Colon Carcinoma Metastatic in the Lung (tissue), 2 donors: ENCODE results near the gene SDC3.

DNA sequence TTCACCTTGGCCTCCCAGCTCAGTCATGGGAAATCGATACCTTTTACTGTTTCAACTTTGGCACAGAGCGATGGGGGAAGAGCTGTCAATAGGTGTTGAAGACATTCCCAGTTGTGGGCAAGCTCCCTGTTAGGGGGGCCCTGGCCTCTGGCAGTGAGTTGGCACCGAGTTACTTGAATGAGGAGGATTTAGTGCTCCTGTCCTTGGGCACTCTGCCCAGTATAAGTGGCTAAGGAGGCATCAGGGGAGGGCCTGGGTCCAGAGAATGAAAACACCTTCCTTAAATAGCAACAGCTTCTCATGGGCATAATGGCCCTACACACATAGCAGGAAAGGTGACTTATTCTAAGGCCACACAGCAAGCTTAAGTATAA lies 664.4 kb downstream of the PTPRU start:
- PRO-cap, 2 experiments, result no peak in any of the 2 experiments

- PRO-cap, 2 experiments, result no peak in any of the 2 experiments
Measured at GRCh38 chr1:30253634-30253920, 469.8 kb downstream of the MATN1 start.

- PRO-cap, 2 experiments, result no peak in any of the 2 experiments
Measured at GRCh38 chr1:30727701-30728151, 4.3 kb upstream of the MATN1 start.

- PRO-cap, 2 experiments, result no peak in any of the 2 experiments
Measured at GRCh38 chr1:30735018-30735701, 11.8 kb upstream of the MATN1 start.

DNA sequence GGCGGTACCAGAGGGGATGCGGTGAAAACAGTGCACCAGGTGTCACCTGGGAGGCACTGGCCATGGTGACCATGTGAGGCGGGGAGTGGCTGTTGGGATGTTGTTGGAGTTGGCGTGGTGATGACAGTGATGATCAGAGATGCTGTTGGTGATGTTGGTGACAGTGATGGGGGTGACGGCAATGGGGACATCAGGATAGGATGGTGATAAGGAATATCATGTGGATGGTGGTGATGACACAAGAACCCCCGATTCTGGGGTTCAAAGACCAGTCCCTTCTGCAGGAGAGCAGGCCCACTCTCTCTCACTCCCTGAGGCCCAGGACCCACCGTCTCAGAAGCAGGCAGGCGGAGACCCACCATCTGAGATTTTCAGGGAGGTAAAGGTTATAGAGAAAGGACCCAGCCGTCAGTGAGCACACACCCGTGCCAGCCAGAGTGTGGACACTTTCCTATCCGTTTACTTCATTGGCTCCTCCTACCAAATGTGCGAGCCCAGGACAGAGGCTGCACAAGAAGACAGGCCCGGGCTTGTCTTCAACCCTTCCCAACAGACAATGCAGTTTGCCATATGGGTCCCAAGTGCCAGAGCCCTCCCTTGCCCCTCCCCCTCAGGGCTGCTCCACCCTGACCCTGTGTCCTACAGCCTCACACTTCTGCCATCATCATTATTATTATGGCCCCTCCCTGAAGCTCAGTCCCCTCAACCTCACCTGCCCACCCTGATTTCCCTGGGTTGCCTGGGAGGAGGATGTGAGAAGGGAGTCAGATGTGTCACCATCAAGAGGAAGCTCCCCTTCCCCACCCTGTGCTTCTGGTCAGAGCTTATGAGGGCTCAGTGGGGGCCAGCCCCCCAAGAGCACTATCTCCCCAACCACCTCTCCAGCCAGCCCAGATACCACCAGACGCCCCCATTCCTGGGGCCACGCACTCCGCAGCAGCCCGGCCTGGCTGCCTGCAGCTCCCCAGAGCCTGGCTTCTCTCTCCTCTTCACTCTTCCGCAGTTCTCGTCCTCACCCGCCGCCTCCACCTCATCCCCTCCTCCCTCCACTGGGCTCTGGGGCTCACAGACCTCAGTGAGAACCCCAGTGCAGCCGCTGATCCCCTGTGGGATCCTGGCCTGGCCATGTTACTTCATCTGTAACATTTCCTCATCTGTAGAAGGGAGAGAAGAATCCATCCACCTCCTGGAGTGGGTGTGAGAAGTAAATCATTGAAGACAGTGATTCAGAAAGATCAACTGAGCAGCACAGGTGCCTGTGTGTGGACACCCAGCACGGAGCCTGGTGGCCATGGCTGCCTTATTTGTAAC lies 9.4 kb downstream of the LAPTM5 start:
- PRO-cap, 2 experiments, result no peak in any of the 2 experiments

DNA sequence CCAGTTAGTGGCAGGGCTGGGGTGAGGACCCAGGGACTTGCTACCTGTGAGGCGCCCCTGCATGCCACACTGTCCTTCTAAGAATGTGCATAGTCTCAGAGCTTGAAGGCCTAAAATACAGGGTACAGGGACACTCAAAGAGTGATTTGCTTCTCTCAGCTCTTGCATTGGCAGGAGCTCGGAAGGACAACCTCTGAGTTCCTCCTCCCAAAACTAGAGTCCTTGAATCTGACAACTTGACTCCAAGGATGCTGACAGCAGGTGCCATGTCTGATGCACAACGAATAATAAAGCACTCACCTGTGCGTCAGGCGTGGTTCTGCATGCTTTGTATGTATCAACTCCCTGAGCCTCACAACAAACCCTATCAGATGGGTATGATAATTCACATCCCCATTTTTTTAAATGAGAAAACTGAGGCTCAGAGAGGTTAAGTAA lies 1.5 kb downstream of the LAPTM5 start:
- PRO-cap, 2 experiments, result no peak in any of the 2 experiments

DNA sequence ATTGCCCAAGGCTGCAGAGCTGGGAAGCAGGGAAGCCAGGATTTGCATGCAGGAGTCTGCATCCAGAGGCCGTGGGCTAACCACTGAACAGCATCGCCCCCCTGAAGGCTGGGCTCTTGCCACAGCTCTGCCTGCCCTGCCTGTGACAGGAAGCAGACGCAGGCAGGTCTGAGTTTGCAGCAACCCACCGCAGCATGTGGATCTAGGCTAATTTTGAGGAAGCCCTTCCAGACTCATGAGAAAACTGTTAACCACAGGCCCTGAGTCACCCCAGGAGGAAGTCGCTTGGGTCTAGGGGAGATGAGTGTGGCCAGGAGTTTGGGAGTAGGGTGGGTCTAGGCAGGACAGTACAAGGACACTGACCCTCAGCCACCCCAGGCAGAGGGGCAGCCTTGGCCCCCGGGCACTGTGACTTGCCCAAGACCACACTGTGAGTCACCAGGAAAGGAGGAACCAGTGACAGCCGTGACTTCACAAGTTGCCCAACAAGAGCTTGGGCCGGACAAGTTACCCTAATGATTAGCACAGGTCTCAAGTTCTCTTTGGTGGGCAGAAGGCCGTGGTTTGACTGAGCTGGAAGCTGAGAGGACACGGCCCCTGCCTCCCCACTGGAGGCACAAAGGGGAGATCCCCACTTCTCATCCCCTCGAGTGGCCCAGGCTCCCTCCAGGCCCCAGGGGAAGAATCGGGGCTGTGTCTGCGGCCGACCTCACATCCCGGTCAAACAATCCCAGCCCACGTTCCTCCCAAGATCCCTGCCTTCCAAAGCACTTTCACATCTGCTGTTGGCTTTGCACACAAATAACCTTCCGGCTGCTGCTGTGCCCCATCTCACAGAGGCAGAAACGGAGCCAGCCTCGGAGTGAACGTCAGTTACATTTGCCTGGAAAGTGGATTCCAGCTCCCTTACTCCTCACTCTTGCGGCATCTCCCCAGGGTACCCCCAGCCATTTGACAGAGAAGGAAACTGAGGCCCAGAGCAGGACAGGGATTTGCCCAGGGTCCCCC lies 736 bp downstream of the LAPTM5 start:
- PRO-cap, 2 experiments, result peak in 2 of 2 experiments; most common plus-strand start position 321 of the sequence (in 1); most common minus-strand start position 144 of the sequence (in 1)

DNA sequence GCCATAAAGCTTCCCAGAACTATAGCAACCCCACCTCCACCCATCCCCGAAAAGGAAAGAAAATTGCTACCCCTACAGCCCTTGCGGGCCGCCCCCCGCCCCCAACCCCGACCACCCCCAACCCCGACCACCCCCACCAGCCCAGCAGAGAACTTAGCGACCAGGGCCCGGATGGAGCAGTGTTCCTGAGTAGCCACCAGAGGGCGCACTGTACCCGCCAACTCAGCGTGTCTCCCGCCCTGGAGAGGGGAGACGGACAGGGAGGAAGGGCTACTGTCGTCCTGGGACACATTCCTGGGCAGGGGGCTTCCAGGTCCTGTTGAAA lies 24.7 kb upstream of the LAPTM5 start:
- PRO-cap, 2 experiments, result no peak in any of the 2 experiments

DNA sequence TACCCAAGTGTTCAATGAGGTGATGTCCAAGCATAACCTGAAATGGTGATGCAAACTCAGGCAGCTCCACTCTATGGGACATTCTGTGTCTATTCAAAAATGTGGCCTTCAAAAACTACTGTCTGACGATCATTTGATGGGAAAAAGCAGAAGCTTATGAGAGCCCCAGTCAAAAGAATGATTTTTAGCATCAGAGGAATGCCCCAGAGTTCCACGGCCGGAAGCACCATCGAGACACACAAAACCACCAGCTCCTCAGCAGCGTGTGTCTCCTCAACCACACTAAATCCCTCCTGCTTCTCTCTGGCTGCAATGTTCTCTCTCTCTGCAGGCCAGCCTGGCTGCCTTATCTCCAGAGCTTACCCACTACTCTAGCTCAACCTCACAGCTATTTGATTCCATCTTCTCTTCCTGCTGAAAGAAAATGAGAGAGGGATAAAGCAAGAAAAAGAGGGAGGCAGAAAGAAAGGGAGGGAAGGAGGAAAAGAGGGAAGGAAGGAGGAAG lies 33.3 kb upstream of the LAPTM5 start:
- PRO-cap, 2 experiments, result no peak in any of the 2 experiments

GRCh38 chr1:30908325-30909567 lies at the start of gene SDC3:
SDC3 (minus strand) TSS chr1:30908758.
- PRO-cap, 2 experiments, result peak in 2 of 2 experiments; most common plus-strand start chr1:30908950 (in 1); most common minus-strand start chr1:30908702 (in 1)

DNA sequence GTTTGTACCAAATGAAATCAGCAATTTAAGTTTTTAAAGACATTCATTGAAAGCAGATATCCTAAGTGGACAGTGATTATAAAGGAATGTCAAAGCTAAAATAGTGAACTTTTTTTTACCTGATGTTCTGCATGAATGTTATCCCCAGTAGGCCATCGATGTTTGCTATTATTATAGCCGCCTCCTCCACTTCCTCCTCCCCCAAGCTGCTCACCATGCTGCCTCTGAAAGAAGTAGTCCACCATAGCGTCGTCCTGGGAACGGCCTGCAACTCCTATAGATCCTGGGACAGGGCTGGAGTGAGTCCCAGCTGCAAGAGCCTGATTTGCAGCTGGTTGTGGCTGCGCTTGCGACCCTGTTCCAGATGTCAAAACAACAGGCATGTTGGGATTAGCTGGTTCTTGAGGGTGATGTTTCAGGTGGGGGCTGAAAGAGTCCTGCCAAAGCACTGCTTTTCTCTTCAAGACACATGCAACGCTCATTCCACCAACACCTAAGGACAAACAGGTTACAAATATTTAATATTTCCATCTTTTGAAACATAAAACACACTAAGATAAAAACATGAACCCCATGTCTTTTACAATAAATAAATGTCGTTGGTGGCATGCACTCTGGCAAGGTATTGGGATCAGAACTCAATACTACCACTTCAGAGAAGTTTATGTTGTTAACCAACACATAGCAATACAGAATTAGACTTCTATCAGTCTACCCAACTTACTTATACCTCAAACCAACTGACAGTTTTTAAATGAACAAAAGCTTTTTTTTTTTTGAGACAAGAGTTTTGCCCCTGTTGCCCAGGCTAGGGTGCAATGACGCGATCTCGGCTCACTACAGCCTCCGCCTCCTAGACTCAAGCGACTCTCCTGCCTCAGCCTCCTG lies 6.2 kb downstream of the PUM1 start:
- PRO-cap, 2 experiments, result no peak in any of the 2 experiments

GRCh38 chr1:31373474-31374284 lies 803 bp upstream of the FABP3 start:
- PRO-cap, 2 experiments, result peak in 2 of 2 experiments; most common plus-strand start chr1:31373870 (in 1); most common minus-strand start chr1:31373733 (in 2)

GRCh38 chr1:31409930-31410534 lies 3.0 kb upstream of the SERINC2 start:
- PRO-cap, 2 experiments, result no peak in any of the 2 experiments

GRCh38 chr1:31413661-31414457 lies 846 bp downstream of the SERINC2 start:
- PRO-cap, 2 experiments, result peak in 2 of 2 experiments; most common plus-strand start chr1:31413805 (in 1); most common minus-strand start chr1:31413742 (in 2)

GRCh38 chr1:31476950-31477342 lies 63.9 kb downstream of the SERINC2 start:
- PRO-cap, 2 experiments, result no peak in any of the 2 experiments

DNA sequence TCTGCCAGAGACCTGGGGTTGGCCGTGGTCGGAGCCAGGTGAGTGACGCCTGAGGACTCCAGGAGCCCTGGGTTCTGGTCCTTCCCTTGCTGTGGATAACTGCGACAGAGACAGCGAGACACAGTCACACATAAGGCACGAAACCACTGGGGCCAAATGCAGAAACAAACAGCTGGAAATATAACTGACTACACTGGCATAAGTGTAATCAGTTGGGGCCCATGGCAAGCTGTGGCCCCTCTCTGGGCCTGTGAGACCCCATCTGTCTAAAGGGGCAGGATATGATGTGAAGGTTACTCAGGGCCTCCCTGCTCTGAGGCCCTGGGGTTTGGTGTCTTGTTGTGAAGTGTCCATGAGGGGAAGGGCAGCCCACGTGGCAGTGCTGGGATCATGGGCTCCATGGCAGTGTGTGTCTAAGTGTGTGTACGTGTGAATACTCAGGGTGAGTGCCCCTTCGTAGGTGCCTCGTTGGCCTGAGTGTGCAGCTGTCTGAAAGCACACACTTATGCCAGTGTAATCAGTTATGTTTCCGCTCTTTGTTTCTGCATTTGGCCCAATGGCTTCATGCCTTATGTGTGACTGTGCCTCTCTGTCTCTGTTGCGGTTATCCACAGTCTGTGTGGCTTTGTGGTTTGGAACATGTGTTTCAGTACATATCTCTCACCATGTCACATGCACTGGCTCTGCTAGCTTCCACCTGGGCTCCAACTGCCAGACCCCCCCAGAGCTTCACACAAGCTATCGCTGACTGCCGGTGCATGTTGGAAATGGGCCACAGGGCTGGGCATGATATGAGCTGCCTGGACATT lies 70.6 kb upstream of the TINAGL1 start:
- PRO-cap, 2 experiments, result no peak in any of the 2 experiments

GRCh38 chr1:31514965-31515923 lies 61.1 kb upstream of the TINAGL1 start:
- PRO-cap, 2 experiments, result no peak in any of the 2 experiments

- PRO-cap, 2 experiments, result peak in 2 of 2 experiments; most common minus-strand start chr1:31577895 (in 2)
Measured at GRCh38 chr1:31577178-31578392, 1.3 kb downstream of the TINAGL1 start.

DNA sequence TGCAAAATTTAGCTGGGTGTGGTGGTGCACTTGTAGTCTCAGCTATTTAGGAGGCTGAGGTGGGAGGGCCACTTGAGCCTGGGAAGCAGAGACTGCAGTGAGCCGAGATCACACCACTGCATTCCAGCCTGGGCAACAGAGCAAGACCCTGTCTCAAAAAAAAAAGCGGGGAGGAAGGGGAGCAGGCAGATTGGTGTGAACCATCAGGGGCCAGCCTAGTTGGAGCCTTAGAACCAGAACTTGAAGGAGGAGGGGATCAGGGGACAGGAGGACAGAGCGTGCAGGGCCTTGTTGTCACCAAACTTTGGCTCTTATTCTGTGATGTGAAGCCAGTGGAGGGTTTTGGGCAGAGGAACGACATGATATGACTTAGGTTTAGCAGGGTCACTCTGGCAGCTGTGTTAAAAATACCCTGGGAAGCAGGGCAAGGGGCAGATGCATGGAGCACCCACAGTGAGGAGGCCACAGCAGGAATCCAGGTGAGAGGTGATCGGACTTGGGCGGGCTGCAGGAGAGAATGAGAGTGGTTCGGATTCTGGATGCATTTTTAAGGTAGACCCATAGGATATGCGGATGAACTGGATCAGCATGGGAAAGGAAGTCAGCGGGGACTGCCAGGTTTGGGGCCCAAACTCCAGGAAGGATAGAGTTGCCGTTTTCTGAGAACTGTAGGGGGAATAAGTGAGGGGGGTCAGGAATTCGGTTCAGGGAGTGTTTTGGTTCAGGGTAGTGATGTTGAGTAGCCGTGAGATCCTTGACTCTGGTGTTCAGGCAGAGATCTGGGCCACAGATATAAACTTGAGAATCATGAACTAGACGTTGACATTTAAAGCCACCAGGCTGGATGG lies 6.1 kb downstream of the TINAGL1 start:
- PRO-cap, 2 experiments, result no peak in any of the 2 experiments

DNA sequence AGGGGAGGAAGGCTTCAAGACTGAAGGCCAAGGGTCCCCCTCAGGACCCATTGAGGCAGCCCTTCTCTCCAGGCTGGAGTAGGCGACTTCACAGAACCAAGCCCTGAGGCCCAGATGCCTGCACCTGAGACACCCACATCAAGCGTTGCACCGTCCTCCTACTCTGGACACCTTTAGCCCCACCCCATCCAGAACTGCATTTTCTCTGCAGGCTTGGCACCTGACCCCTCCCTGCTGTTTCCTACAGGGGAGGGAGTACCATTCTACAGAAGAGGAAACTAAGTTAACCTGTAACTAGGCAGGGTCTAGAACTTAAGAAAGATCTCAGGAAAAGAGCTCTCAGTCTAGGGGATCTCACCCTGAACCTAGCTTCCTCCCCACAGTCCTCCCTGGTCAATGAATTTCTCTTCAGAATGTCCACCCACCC lies 12.0 kb downstream of the PEF1 start:
- PRO-cap, 2 experiments, result no peak in any of the 2 experiments